ENCODE data around the gene GABRR3.

- PRO-cap = no peak
- RAMPAGE, long total RNA, 4 experiments = no peak in any of the 4 experiments
Observed at GRCh38 chr3:82461094-82461513, 699.7 kb upstream of the GBE1 start.

- PRO-cap = no peak
- RAMPAGE, long total RNA, 4 experiments = no peak in any of the 4 experiments
Observed at GRCh38 chr3:87236793-87237316, 9.7 kb downstream of the CHMP2B start.

GRCh38 chr3:87365613-87365812, 89.1 kb upstream of the POU1F1 start:
- PRO-cap = unidirectional peak, minus-strand start at chr3:87365731
- RAMPAGE, long total RNA, 4 experiments = no peak in any of the 4 experiments

DNA sequence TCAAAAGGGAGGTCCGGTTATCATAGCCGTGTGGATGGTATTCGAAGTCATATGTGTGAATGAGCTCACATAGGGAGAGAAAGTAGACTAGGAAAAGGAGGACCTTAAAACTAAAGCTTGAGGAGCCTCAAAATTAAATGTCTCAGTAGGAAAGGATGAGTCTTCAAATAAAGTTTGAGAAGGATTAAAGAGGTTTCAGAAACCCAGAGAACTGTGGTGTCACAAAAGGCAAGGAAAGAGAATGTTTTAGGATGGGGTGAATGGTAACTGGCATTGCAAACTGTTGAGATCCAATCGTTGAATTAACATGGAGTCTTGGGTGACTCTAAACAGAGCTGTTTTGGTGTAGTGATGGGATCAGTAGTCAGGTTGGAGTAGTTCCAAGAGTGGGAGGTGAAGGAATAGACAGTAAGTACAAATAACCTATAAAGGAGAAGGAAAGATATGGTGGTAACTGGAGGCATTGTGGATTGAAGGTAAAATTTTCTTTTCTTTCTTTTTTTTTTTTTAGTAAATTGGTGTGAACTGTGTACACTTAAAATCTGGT, 8.4 kb downstream of the ZNF654 start:
- PRO-cap = no peak
- RAMPAGE, long total RNA, 4 experiments = no peak in any of the 4 experiments

DNA sequence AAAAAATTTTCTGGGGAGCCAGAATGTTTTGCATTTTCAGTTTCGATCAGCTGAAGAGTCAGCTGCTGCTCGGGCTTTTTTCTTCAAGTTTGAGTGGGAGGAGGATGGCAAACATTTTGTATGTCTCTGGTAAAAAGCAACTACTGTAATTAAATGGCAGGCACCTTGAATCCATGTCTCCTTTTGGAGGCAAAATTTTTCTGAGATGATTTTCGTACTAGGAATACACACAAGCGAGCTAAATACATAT, 617 bp downstream of the C3orf38 start:
- PRO-cap = no peak
- RAMPAGE, long total RNA, 4 experiments = no peak in any of the 4 experiments

GRCh38 chr3:93905463-93906234, 68.0 kb downstream of the PROS1 start:
- PRO-cap = no peak
- RAMPAGE, long total RNA, 4 experiments = no peak in any of the 4 experiments

- PRO-cap = no peak
- RAMPAGE, long total RNA, 4 experiments = no peak in any of the 4 experiments
Observed at GRCh38 chr3:94937640-94938358, 874.9 kb downstream of the NSUN3 start.

DNA sequence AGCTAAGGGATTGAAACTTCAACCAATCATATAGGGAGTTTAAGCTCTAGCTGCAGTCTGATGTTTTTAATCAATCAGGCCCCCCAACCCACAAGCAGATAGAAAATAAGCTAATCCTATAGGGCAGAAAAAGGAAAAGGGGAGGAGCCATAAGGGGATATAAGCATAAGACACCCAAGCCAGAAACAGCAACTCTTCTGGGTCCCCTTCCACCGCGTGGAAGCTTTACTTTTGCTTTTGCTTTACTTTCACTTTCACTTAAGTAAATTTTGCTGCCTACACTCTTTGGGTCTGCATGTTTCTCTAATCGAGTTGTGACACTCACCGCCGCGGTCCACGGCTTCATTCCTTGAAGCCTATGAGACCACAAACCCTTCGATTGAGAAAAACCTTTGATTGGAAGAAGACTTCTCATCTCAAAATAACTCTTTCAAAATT, 1108.4 kb upstream of the EPHA6 start:
- PRO-cap = no peak
- RAMPAGE, long total RNA, 4 experiments = no peak in any of the 4 experiments

DNA sequence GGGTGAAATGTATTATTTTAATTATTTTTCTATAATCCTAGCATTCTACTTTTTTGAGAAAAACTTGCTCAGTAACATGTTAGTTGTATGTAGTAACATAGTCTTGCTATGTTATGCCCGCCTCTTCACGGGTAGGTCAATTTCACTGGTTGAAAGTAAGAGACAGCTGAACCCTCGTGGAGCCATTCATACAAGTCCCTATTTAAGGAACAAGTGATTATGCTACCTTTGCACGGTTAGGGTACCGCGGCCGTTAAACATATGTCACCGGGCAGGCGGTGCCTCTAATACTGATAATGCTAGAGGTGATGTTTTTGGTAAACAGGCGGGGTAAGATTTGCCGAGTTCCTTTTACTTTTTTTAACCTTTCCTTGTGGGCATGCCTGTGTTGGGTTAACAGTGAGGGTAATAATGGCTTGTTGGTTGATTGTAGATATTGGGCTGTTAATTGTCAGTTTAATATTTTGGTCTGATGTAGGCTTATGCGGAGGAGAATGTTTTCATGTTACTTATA, 197.2 kb upstream of the EPHA6 start:
- PRO-cap = no peak
- RAMPAGE, long total RNA, 4 experiments = no peak in any of the 4 experiments

DNA sequence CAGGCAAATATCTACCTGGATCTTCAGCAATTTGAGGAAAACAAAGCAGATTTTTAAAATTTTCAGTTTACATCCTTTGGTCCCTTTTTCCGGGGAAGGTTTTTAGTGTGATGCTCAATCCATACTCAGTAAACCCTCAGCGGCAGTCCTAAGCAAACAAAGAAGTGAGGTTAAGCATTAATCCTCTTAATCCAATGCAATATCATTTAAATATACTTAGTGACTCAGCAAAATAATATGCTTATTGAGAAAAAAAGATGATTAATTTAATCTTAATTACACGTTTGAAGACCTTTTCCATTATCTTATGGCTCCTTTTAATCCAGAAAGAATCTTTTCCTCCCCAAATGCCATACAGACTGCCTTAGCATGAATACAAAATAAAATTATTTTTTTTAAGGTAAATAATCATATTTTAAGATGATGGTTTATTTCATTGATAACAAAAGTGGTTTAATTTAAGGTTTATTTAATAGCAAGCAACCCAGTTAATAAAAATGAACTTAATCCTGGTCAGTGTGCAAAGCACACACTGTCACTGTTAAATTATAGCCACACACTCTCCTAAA, at the start of gene GABRR3:
Gene GABRR3 (minus strand): TSS at position 141 of the 569 bp plus-strand sequence.
- PRO-cap = no peak
- RAMPAGE, long total RNA, 4 experiments = no peak in any of the 4 experiments

DNA sequence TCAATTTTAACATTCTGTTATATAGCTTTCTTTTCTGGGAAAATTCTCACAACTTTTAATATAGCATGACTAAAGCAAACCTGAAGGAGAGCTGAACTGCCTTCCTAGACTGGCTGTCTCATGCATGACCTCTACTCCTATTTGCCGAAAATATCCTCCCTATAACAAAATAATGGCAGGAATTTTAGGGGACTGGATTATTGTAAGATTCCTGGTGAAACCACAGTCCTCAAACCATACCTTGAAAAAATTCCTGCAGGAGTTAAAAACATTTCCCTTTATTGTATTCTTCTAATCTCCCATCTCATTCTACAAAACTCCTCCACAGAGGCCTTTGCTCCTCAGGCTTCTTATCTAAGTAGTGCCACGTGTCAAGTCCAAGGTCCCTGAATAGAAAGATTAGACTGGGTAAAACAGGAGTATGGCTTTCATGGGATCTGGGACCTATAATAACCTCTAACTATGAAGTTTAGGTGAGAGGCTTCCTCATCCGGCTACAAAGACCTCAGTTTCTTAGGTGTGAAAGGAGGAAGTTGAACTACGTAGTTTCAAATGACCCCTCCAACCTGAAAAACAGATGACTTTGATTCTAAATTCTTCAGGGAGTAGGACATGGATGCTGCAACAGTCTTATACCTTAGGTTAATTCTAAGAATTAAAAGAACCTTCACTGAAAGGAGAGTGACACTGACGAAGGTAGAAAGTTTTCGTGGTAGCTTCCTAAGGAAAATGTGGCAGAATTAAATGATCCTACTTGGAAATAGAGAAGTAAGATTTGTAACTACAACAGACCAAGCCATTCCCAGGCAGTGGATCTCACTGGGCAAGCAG, 20.0 kb downstream of the GPR15 start:
- PRO-cap = bidirectional peak, plus-strand start at position 601 of the sequence, minus-strand start at position 451 of the sequence
- RAMPAGE, long total RNA, 4 experiments = no peak in any of the 4 experiments

DNA sequence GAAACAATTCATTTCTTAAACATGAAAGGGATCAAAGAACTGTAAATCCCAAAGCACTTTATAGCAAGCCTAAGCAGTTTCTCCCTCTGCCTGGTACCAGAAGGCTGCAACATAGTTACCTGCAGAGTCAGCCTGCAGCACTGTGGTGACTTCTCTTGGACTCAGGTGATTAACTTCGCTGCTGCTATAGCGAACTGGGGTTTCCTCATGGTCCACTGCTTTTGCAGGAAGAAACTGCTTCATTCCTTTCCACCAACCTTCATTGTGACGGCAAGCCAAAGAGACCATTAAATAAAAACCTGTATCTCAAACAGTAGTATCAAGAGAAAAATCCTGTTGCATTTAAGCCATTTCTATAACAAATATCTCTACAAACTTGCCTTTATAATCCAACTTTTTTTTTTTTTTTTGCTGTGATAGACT, 37.3 kb downstream of the ST3GAL6 start:
- PRO-cap = no peak
- RAMPAGE, long total RNA, 4 experiments = no peak in any of the 4 experiments

- PRO-cap = no peak
- RAMPAGE, long total RNA, 4 experiments = no peak in any of the 4 experiments
Observed at GRCh38 chr3:98872079-98872449, 29.4 kb downstream of the DCBLD2 start.

DNA sequence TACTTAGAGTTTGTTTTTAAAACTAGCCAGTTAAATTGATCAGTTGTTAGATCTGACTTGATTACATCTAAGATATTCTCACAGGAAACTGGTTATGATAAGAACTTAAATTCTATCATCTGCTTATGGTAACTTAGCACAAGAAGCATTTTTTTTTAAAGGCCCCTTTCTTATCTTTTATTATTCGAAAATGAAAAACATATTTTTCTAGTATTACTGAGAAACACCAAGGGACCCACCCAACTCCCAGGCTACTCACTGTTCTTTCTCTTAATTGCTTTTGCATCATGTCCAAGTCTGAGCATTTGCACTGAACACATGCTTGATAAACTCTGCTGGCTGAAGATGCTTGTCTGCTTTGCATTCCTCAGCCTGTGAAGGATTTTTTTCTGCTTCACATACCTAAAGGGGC, 84.4 kb upstream of the DCBLD2 start:
- PRO-cap = no peak
- RAMPAGE, long total RNA, 4 experiments = no peak in any of the 4 experiments

DNA sequence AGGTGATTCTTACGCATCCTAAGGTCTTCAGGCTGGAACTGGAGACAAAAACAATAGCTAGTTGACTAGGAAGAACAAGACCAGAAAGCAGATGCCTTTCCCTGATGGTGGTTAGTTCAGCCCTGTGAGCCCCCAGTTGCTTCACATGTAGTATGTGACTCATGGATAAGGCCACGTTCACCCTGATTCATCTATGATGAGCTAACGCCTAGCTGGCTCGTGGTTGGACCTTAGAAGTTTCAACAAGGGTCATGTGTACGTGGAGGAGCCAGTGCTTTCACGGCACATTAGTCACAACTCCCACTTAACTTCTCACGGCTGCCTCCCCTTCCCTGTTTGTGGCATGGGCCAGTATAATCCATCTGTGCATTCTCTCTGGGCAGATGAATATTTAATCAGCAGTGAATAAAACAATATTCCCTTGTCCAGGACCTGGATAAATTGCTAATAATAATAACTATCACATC, 20.7 kb downstream of the COL8A1 start:
- PRO-cap = no peak
- RAMPAGE, long total RNA, 4 experiments = no peak in any of the 4 experiments

- PRO-cap = no peak
- RAMPAGE, long total RNA, 4 experiments = no peak in any of the 4 experiments
Observed at GRCh38 chr3:99674044-99674925, 35.9 kb downstream of the COL8A1 start.

GRCh38 chr3:100024217-100025489, 89.6 kb downstream of the FILIP1L start:
- PRO-cap = no peak
- RAMPAGE, long total RNA, 4 experiments = no peak in any of the 4 experiments

DNA sequence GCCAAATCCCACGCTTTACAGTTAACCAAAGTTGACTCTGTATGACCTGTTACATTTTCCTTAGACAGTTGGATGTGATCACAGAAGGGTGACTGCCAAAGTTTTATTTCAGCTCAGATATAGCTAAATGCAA, 73.4 kb downstream of the FILIP1L start:
- PRO-cap = no peak
- RAMPAGE, long total RNA, 4 experiments = no peak in any of the 4 experiments

GRCh38 chr3:100069296-100069971, 44.9 kb downstream of the FILIP1L start:
- PRO-cap = bidirectional peak, plus-strand start at chr3:100069766, minus-strand start at chr3:100069621
- RAMPAGE, long total RNA, 4 experiments = no peak in any of the 4 experiments

DNA sequence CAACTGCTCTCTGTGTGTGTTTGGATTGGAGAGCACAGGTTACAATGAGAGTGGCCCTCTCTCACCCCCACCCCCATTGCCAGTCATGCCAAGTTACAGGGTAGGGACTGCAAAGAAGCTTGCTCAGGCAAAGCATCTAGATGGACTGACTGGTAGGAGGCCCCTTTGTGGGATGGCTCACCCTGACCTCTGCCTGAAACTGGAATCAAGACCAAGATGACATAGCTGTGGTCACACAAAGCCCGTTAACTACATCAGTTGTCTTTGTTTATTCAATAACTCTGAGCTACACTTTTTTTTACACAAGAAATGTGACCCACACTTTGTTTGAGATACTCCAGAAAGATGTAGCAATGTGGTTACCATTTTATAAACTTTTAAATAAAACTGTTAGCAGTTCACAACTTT, 10.2 kb downstream of the FILIP1L start:
- PRO-cap = no peak
- RAMPAGE, long total RNA, 4 experiments = no peak in any of the 4 experiments